Measurements from ENCODE around the gene RGS16.

DNA sequence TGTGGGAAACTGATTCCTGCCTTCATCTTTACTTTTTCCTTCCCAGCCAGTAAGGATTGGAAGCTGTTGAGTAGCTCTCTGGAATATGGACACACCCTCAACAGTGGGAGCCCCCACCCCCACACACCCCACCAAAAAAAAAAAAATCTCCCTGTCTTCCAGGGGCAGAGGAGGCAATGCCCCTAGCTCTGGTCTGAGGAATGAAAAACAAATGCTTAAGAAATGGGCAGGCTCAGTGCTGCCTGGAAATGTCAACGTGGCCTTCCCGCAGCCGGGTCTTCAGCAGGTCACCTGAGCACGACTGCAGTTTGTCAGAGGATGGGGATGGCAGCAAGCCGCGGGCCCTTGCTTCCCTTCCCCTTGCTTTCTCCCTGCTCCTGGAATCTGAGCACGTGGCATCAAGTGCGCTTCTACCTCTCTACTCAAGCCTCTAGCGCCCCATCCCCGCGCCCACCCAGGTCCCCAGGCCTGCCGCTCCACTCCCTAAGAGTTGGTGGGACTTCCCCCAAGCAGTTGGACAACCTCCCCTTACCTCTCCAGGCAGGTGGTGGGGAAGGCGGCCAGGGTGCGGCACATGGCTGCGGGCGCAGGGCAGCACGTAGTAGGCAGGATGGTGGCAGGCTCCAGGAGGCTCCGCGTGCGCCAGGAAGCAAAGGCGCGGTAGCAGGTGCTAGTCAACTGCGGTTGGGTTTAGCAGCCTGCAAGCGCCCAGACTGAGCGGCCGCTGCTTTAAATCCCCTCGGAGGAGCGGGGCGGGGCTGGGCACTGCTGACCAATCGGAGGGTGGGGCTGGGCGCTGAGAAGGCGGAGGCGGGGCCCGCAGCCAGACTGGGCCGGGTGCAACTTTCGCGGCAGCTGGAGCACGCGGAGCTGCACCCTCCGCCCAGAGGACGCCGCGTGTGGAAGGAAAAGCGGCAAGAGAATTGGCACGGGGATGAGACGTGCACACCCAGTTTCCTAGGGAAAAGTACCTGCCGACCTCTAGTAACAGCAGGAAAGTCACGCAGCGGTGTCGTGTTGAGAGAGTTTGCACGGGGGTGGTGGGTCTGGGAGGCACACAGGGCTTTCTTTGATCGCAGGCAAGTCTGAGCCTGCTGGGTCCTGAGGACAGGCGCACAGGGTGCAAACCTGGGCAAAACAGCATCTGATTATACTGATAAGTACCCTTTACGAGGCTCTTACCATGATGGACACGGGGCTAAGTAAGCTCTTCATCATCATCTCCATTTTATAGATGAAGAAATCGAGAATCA, at the start of gene RGS16:
RGS16 (minus strand) TSS at position 706 of the 1,253 bp plus-strand sequence.
- PRO-cap, result bidirectional peak, plus-strand start at position 886 of the sequence, minus-strand start at position 706 of the sequence

- PRO-cap, result no peak
Measured at GRCh38 chr1:182608737-182609396, 4.7 kb upstream of the RGS16 start.

GRCh38 chr1:182674319-182675194, 9.8 kb downstream of the RGS8 start:
- PRO-cap, result no peak

DNA sequence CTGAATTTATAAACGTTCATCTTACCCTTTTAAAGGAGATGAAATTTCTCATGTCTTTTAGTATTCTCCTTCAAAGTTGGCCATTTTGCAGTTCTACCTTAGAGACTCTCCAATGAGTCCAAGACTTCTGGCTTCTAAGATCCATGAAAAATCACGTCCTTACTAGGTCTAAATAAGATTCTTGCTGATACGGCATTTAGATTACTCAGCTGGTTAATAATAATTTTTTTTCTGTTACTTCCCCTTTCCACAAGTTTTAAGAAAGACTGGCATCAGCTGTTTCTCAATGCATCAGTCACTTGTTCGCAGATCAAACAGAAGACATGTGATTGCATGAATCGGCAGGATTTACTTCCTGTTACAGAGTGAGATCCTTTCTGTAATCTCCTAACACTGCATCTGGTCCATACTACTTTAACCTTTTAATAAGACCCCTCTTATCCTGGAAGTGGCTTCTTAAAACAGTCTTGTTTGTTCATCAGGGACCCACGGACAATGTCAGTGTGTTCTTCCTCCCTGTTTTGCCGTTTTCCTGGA, 6.0 kb downstream of the NPL start:
- PRO-cap, result no peak

- PRO-cap, result no peak
Measured at GRCh38 chr1:182848125-182849182, 9.3 kb downstream of the DHX9 start.

GRCh38 chr1:182876773-182877205, 37.6 kb downstream of the DHX9 start:
- PRO-cap, result no peak

DNA sequence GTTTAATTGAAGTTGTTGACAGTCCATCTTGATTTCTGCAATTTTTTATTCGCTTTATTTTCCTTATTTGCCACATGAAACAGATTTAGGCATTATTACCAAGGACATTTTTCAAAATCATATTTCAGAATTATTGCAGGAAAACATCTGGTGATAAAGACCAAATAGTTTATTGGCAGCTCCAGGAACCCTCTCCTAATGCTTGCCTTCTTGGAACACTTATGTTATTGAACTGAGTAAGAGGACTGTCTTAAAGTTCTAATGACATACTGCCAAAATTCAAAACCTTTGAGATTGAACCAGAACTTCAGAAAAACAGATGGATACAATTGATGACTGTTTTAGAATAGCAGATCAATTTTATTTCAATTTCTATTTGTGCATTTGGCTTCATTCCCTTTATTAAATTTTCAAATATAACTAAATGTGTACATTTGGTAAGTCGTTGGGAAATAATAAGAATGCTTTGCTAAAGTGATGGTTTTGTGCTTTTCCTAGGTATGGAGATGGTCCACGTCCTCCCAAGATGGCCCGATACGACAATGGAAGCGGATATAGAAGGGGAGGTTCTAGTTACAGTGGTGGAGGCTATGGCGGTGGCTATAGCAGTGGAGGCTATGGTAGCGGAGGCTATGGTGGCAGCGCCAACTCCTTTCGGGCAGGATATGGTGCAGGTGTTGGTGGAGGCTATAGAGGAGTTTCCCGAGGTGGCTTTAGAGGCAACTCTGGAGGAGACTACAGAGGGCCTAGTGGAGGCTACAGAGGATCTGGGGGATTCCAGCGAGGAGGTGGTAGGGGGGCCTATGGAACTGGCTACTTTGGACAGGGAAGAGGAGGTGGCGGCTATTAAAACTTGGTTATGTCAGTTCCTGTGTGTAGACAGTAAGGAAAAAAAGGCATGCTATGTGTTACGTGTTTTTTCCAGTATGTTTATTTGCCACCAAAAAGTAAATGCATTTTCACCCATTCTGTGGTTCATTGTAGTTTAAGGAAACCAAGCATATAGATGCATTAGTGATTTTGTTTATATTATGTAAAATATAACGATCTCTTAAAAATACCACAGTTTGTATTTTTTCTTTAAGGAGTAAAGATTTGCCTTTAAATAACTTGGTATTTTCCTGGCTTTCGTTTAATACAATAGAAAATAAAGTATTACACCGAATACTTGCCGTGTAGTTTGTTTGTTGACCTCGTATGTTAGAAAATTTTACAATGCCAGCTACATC, 47.9 kb downstream of the DHX9 start:
- PRO-cap, result no peak

DNA sequence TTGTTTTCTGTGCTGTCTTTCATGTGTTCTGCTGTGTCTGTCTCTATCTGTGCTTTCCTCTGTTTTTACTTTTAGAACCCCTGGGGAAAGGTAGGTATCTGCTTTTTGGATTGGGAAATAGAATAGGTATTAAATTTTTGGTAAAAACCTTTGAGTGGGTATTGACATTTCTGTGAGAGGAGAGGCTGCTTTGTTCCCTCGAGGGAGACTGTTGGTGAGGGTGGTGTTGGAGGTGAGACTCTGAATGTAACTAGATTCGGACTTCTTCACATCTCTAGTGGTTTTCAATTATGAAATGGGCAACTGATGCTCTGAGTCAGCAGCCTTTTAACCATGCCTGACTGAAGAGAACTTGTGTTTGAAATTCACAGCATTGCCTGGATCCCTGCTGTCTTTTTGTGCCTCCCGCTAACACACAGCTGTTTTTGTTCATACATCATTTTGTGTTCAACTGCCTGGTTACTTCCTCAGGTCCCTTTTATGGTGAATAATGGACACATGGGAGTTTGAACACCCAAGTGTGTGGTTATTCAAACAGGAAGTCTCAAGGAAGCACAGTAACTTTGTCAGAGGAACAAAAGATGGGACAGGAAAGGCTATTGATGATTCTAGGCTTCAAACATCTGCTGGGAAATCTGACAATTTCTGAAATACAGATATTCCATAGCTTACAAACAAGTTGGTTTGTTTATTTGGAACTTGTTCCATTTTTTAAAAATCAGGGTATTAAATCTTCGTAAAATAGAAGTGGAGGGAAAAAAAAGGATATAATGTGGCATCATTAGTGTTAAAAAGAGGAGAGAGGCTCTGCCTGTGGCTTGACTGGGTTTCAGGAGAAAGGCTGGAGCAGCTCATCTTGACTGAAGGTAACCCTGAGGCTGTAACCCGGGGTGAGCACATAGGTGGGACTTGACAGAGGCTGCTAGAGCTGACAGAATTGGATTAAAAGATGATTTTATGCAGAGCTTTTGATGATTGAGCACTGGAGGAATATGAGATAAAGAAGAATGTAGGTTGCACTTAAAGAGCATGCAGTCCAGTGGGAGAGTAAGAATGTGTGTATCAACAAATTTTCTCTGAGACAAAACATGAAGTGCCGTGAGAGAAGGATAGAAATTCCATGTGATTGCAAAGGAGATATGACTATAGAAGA, 17.0 kb downstream of the LAMC1 start:
- PRO-cap, result no peak

- PRO-cap, result no peak
Measured at GRCh38 chr1:183125995-183126354, 60.1 kb upstream of the LAMC2 start.

- PRO-cap, result no peak
Measured at GRCh38 chr1:183239614-183240497, 53.8 kb downstream of the LAMC2 start.

DNA sequence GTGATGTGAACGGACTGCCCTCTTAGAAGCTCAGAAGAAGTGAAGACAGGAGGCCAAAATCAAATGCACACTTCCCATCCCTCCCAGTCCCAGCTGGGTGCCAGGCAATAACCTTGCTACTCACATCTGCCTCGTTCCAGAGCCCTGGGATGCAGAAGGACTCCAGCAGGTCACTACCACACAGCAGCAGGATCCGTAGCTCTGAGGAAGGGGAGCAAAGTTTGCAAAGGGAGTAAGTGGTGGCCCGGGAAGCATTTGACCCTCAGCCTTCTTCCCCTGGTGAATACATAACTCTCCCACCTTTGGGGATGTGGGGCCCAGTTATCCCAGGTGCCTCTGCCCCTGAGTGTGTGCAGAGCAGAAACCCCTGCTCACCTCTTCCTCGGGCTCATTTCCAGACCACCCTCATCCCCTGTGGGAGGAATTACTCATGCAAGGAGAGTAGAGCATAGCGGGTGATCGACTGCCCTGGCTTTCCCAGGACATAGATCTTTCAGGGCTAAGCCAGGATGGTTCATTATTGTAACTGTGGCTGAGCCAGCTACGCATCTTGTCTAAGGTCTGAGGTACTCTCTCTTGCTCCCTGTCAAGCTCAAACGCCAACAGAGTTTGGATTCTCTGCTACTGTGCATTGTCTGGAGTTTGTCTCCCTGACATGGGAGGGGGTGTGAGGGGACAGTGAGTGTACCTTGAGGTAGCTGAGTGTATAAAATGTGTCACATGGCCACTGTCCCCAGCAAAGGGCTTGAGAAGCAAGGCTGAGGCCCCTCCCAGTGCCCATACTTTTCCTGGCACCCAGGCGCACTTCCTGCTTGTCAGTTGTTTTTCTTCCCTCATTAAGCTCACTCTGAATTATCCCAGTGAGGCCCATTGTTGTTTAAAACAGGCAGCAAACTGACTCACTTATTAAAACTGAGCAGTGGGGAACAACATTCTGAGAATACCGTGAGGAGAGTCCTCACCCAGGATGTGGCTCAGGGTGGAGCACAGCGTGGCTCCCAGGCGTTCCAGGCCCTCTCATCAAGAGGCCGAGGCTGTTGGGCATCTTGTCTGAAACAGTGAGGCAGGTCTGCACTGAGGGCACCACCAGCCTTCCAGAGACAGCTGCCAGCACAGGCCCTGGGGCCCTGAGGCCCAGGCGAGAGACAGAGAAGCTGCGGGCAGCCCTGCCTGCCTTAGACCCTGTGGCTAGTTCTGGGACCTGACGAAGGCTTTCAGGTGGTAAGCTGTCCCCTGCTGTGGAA, 92.8 kb downstream of the LAMC2 start:
- PRO-cap, result no peak

DNA sequence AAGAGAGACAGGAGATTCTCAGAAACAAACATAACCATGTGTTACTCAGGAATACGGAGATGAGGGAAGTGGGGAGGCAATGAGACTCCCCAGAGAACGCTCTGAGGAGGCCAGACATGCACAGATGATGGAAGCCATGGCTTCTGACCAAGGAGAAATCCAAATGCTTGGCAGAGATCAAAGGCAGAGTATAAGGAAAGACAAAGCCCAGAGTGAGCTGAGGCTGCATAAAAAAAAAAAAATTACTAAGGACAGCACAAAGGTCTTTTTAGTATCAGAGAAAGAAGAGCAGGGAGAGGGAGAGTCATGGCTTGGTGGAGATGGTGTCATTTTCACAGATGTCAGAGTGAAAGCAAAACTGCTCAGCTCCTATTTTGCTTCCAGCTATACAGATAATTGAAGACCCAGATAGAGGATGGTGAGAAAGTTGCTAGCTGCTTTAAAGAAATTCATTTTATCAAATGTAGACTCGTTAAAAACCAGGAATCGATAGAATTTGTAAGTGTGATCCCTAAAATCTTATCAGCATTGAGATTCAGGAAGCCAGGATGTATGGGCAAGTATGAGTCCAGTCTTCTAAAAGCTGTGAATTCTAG, 8.2 kb upstream of the NCF2 start:
- PRO-cap, result no peak

DNA sequence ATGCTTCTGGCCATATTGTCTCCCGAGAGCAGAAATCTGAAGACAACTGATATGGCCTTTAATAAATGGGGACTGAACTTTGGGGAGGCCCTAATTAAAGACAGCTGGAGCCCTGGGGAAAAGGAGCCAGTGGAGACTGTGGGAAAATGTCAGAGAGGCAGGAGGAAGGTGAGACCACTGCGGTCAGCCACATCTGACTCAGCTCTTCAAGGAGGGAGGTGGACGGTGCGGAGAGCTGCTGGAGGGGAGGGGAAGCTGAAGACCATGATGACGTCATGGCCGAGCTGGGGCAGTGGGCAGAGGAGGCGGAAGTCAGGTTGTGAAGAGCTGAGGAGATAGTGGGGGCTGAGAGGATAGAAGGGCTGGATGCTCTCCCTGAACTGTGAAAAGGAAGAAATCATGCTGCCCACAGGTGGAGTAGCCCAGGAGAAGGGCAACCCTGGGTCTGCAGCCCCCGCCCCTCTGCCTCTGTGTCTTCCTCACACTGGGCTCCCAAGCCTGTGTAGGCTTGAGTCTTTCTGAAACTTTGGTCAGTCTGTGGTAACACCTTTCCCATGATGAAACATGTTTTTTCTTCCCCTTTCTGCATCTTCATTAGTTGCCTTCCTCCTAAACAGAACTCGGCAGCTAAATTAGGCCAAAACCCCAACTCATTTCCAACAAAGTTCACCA, 14.1 kb upstream of the NCF2 start:
- PRO-cap, result no peak

- PRO-cap, result no peak
Measured at GRCh38 chr1:183807282-183808252, 2.6 kb downstream of the RGL1 start.

DNA sequence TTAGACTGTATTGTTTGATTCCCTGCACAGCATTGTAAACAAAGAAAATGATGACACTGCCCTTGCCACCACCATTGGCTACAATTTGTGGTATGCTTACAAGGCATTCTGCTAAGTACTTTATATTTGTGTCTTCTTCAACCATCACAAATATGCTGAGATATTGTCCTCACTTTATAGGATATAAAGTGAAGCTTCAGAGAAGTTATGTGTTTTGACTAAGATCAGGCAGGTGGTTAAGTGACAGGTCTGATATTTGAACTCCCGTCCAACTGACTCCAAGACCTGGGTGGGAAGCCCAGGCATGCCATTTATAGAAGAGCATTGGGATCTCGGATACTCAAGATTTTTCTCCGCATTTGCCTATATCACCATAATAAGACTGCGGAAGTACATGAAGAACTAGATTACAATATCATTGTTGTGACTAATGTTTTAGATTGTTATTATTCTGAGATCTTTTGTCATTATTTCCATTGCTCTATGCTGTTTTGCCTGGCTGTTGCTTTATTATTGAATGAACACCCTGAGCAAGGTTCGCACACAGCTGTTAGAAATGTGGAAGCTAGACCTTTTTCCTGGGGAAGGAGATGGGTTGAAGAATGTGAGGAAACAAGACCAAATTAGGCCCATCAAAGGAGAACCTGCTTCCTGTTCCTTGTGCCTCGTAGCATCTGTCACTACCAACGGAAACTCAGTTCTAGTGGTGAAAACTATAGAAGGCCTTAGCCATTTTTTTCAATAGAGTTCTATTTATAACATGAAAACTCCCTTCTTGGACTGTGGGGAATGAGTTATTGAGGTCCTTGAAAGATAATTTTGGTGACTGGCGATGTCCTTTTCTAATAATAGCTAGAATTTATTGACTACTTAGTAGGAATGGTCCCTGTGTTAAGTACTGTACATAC, 68.6 kb downstream of the RGL1 start:
- PRO-cap, result no peak

- PRO-cap, result no peak
Measured at GRCh38 chr1:183883535-183884219, 78.8 kb downstream of the RGL1 start.

- PRO-cap, result no peak
Measured at GRCh38 chr1:183888417-183888787, 83.5 kb downstream of the RGL1 start.

DNA sequence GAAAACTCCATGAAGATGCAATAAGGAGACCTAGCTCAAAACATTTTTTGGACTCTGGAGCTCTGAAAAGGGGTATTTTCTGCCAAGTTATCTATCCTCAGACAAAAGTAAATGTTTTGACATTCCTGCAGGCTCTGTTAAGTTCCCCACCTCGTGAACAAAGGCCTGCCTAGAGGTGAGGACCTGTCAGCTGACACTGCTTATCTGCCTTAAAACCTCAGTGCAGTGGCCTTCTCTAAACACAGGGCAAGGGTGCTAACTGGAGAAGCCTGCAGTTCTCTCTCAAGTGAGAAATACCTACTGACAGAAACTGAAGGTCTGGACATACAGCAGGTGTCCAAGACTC, 41.1 kb downstream of the COLGALT2 start:
- PRO-cap, result no peak

- PRO-cap, result no peak
Measured at GRCh38 chr1:184035035-184035238, 2.6 kb downstream of the COLGALT2 start.

GRCh38 chr1:184208926-184209408, 157.4 kb downstream of the TSEN15 start:
- PRO-cap, result no peak